A549 (cell line): ENCODE results near the genes IGSF8, LY9 and KLHDC9.

DNA sequence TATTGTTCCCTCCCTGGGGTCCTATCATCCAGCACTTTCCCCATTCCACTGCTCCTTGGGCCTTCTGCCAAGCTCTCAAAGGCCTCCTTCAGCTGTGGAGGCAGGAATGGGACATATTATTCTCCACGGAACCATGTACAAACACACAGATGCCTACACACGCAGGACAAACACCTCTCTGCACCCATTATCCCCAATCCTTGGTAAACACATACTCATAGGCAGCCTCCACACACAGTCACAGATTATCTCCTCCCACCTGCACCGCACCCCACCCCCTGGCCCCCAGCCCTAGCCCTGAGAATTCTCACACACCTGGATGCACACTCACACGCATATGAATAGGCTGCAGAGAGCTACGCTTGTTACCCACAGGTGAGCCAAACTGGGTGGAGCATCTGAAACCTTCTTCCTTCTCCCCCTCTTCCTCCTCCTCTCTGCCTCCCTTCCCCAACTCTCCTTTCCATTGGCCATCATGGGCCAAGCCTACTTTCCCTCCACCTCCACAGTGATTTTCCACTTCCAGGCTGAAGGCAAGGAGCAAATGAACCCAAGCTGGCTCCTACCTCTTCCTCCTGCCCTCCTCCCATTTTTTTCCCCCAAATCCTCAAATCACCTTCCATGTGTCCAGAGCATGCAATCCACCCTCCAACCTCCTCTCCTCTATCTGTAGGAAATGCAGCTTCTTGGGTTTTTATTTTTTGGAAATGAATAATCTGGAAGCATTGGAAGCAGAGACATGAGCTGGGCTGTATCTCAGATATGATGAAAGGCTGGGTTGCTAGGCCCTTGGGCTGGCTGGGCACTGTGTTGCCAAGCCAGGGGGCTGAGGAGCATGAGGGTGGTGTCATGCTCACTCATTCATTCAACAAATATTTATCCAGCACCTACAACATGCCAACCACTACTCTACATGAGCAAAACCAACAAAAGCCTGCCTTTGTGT lies 11.4 kb downstream of the TAGLN2 start:
- PRO-cap = no peak
CAGE:
- cytosol, long polyA plus RNA = no peak
- long polyA plus RNA = no peak
- nucleus, long polyA plus RNA = no peak

- PRO-cap = no peak
CAGE:
- cytosol, long polyA plus RNA = no peak
- long polyA plus RNA = no peak
- nucleus, long polyA plus RNA = no peak
Observed at GRCh38 chr1:160068171-160068658, 1.7 kb downstream of the KCNJ10 start.

GRCh38 chr1:160098307-160098979 lies at the start of gene IGSF8:
Gene IGSF8, minus strand, starts transcription at chr1:160098619.
- PRO-cap = no peak
CAGE:
- cytosol, long polyA plus RNA = no peak
- long polyA plus RNA = start-site peak on the minus strand at chr1:160098615-160098669, 14 and 13 reads in 2 replicates
- nucleus, long polyA plus RNA = no peak

DNA sequence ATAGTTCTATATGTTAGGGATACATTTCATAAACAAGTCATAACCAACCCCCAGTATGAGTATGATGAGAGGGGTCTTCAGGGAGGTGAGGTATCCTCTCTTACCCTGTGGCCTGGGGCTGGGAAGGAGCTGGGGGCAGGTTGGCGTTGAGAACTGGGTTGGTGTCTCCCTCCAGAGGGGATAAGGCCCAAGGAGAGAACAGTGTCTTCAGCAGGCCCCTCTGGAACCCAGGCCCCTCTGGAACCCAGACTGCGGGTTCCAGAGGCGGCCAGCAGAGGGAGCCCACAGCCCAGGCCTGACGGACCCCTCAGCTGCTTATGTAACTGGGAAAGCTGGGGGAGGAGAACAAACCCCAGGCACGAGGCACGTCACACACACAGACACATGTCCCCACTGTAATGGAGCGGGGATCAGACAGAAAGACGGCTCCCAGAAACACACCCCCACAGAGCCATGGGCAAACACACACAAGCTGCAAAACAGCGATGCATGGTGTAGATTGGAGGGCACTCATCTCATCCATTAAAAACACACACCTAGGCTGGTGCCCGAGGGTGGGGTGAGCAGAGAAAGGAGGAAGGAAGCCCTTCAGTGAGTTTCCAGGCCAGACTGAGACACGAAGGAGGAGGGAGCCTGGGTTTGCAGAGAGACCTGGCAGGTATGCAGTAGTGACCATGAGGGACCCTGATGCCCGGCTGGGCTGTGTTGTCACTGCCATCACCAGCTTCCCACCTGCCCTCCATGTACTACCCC lies 2.6 kb upstream of the IGSF8 start:
- PRO-cap = unidirectional peak, plus-strand start at position 382 of the sequence
CAGE:
- cytosol, long polyA plus RNA = no peak
- long polyA plus RNA = no peak
- nucleus, long polyA plus RNA = no peak

GRCh38 chr1:160113844-160114612 lies 1.5 kb upstream of the ATP1A2 start:
- PRO-cap = no peak
CAGE:
- cytosol, long polyA plus RNA = no peak
- long polyA plus RNA = no peak
- nucleus, long polyA plus RNA = no peak

GRCh38 chr1:160141287-160141954 lies 10.0 kb upstream of the ATP1A4 start:
- PRO-cap = no peak
CAGE:
- cytosol, long polyA plus RNA = no peak
- long polyA plus RNA = no peak
- nucleus, long polyA plus RNA = no peak

DNA sequence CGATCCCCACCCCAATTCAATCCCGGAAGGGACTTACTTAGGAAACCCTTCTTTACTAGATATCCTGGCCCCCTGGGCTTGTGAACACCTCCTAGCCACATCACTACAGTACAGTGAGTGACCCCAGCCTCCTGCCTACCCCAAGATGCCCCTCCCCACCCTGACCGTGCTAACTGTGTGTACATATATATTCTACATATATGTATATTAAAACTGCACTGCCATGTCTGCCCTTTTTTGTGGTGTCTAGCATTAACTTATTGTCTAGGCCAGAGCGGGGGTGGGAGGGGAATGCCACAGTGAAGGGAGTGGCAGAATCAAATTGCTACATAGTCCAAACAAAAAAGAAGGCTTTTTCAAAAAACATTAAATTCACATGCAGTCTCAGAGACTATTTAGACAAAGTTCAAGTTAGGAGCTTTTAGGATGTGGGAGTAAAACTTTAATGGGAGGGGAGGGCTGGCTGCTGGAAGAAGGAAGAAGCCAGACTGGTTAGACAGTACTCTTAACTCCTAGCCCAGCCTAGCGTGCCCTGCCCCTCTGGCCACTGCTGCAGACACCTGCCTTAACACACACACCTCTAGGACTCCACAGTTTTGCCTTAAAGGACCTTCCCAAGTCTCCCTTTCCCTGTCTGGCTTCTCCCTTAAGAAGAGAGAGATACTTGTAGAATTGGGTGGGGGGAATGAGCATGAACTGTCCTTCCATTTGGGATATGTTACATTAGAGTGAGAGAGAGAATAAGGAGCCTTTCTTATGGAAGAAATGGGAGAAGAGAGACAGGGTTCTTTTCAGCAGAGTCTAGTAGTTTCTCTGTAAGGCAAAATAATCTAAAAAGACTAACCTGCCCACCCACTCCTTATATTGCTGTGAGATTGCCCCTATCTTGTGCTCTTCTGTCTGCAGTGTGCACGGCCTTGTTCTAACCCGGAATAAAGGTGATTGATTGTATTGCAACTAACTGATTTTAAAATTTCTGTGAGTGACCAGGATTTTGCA lies 9.5 kb downstream of the PEA15 start:
- PRO-cap = no peak
CAGE:
- cytosol, long polyA plus RNA = no peak
- long polyA plus RNA = no peak
- nucleus, long polyA plus RNA = no peak

GRCh38 chr1:160260281-160261039 lies 1.9 kb downstream of the DCAF8 start:
- PRO-cap = no peak
CAGE:
- cytosol, long polyA plus RNA = no peak
- long polyA plus RNA = no peak
- nucleus, long polyA plus RNA = no peak

GRCh38 chr1:160261499-160261796 lies 901 bp downstream of the DCAF8 start:
- PRO-cap = no peak
CAGE:
- cytosol, long polyA plus RNA = no peak
- long polyA plus RNA = no peak
- nucleus, long polyA plus RNA = no peak

DNA sequence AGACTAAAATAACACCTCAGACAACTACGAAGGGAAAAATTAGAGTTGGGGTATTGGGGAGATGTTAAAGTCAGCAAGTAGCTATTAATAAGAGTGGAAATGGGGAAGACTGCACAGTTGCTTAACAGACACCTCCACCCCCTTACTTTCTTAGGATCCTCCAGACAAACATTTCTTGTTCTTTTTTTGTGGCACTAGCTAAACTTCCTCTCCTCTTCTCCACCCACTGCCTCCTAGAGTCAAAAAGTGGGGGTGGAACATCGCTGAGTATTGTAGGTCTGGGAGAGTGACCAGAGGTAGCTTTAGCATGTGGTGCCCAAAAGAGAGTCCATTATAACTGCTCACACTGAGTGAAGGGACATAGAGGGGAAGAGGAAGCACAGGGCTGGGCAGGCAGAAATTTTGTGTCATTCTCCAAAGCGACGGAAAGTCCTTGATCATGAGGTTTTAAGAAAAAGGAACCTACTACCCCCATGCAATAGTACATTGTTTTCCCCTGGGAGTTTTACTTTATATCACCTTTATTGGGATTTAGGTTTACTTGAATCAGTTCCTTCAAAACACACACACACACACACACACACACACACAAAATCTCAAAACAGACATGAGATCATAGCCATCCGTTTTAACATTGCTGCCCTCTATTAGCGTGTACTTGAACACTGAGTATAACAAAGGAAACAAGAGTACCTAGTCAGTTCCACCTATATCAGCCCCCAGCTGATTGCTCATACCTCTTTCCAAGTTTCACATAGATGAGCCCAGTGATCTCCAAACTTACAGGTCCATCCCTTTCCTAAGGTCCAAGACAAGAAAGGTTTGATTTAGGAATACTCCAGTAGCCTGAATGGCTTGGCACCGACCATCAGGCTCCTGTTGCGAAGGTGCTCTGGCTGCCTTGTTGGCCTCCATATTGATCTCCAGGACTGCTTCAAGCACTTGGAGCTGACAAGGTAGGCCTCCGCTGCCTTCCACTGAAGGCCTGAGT lies 4.1 kb downstream of the CD84 start:
- PRO-cap = no peak
CAGE:
- cytosol, long polyA plus RNA = no peak
- long polyA plus RNA = no peak
- nucleus, long polyA plus RNA = no peak

DNA sequence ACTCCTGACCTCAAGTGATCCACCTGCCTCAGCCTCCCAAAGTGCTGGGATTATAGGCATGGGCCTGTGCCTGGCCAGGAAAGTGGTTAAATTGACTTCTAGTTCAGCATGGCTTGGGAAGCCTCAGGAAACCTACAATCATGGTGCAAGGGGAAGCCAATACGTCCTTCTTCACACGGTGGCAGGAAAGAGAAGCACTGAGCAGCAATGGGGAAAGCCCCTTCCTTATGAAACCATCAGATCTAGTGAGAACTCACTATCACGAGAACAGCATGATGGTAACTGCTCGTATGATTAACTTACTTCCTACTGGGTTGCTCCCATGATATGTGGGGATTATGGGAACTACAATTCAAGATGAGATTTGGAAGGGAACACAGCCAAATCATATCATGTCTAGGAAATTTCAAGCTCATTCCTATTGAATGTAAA lies 1.1 kb upstream of the CD48 start:
- PRO-cap = no peak
CAGE:
- cytosol, long polyA plus RNA = no peak
- long polyA plus RNA = no peak
- nucleus, long polyA plus RNA = no peak

DNA sequence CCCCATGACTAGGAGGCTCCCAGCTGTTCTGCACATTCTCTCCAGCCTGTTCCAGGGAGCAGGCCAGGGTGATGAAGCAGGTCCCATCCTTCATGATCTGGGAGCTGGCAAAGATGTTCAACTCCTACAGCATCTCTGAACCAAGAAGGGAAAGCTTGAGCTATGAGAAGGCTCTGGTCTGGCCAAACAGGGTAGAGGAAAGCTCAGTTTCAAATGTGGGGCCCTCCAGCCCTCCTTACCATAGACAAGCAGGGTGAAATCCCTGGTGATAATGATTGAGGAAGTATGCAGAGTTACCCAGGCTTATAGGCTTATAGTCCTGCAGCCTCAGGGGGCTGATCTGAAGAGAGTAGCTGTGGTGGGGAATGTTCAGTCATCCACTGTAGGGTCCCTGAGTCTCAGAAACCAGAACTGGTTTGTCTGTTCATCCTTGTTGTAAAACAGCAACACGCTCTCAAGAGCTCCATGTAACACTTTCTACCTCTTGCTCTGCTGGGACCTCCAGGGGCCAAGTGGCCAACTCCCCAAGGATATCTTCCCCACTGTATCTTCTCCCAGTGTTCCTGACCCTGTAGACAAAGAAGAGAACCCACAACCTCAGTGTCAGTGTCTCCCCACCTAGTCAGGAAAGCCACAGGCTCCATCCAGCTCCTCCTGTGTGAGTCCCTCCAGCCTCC lies 19.8 kb upstream of the LY9 start:
- PRO-cap = no peak
CAGE:
- cytosol, long polyA plus RNA = no peak
- long polyA plus RNA = no peak
- nucleus, long polyA plus RNA = no peak

- PRO-cap = no peak
CAGE:
- cytosol, long polyA plus RNA = no peak
- long polyA plus RNA = no peak
- nucleus, long polyA plus RNA = no peak
Observed at GRCh38 chr1:160781933-160782649, 13.9 kb upstream of the LY9 start.

- PRO-cap = no peak
CAGE:
- cytosol, long polyA plus RNA = no peak
- long polyA plus RNA = no peak
- nucleus, long polyA plus RNA = no peak
Observed at GRCh38 chr1:160795774-160796432, at the start of gene LY9. Gene LY9, plus strand, starts transcription at chr1:160796174.

- PRO-cap = no peak
CAGE:
- cytosol, long polyA plus RNA = no peak
- long polyA plus RNA = no peak
- nucleus, long polyA plus RNA = no peak
Observed at GRCh38 chr1:160982006-160982683, 27.5 kb upstream of the ITLN2 start.

GRCh38 chr1:161018164-161018903 lies 2.6 kb downstream of the F11R start:
- PRO-cap = no peak
CAGE:
- cytosol, long polyA plus RNA = no peak
- long polyA plus RNA = no peak
- nucleus, long polyA plus RNA = no peak

GRCh38 chr1:161066665-161067285 lies 2.9 kb downstream of the ARHGAP30 start:
- PRO-cap = no peak
CAGE:
- cytosol, long polyA plus RNA = no peak
- long polyA plus RNA = no peak
- nucleus, long polyA plus RNA = no peak

DNA sequence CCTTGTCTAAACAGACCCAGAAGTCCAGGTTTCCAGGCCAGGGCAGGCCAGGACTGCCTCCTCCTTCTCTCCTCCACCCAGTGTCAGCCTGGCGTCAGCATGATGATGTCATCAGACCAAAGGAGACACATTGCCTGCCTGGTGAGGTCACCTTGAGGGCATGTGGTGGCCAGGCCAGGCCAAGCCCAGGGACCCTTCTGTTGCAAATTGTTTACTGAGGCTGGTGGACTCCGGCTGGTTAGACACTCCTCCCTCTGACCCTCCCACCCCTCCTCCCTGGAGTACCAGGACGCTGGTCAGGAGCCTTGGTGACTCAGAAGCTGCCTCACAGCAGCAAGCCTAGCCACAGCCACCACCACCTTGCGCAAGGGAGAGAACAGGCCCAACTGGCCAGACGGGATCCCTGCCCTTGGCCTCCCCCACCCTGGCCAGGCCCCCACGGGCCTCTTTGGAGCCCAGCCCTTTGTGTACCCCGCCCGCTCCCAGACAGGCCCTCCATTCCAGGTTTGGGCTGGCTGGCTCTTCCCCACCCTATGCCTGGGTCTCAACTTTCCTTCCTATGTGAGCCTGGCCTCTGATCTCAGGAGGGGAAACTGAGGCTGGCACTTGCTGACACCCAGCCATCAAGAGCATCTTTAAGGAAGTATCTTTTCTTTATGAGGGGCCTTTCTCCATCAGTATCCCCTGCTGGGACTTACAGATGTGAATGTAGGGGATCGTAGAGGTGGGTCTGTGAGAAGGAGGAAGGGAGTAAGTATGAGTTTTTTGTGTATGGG lies 5.8 kb downstream of the NECTIN4 start:
- PRO-cap = bidirectional peak, plus-strand start at position 316 of the sequence, minus-strand start at position 82 of the sequence
CAGE:
- cytosol, long polyA plus RNA = no peak
- long polyA plus RNA = no peak
- nucleus, long polyA plus RNA = no peak

GRCh38 chr1:161098086-161098858 lies at the start of gene KLHDC9:
Gene KLHDC9, plus strand, starts transcription at chr1:161098361.
- PRO-cap = no peak
CAGE:
- cytosol, long polyA plus RNA = no peak
- long polyA plus RNA = no peak
- nucleus, long polyA plus RNA = no peak

- PRO-cap = no peak
CAGE:
- cytosol, long polyA plus RNA = no peak
- long polyA plus RNA = no peak
- nucleus, long polyA plus RNA = no peak
Observed at GRCh38 chr1:161159600-161160356, 478 bp downstream of the USP21 start.